ENCODE measurements around a stretch of chr22.

DNA sequence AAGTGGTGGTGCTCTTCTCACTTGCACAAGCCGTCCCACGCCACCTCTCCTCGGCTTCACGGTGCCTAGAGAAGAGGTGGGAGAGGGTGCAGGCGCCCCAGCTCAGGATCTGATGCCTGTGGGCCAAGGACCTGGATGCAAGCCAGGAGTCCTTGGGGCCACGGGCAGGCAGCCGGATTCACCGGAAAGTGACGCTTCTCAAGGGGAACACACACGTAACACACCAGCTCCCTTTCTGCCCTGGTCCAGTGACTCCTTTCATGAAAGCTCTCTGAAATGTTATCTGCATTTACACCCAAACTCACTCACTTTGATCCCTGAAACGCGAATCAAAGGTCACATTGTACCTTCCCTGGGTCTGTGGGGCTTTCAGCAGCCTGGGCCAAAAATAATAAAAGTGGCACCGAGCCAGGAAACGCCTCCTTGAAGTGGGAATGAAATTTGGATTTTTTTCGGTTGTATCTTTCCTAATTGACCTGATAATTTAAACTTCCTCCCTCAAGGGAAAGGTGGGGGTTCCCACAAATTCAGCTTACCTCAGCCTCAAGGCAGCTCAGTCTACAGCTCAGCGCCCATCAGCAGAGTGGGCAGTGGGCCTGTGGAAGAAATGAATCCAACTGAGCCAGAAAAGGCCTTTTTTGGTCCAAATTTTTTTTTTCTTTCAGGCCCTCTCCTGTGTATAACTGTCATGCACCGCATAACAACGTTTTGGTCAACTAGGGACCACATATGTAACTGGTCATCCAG, 1.2 kb upstream of the GNB1L start:
- PRO-cap: no peak

DNA sequence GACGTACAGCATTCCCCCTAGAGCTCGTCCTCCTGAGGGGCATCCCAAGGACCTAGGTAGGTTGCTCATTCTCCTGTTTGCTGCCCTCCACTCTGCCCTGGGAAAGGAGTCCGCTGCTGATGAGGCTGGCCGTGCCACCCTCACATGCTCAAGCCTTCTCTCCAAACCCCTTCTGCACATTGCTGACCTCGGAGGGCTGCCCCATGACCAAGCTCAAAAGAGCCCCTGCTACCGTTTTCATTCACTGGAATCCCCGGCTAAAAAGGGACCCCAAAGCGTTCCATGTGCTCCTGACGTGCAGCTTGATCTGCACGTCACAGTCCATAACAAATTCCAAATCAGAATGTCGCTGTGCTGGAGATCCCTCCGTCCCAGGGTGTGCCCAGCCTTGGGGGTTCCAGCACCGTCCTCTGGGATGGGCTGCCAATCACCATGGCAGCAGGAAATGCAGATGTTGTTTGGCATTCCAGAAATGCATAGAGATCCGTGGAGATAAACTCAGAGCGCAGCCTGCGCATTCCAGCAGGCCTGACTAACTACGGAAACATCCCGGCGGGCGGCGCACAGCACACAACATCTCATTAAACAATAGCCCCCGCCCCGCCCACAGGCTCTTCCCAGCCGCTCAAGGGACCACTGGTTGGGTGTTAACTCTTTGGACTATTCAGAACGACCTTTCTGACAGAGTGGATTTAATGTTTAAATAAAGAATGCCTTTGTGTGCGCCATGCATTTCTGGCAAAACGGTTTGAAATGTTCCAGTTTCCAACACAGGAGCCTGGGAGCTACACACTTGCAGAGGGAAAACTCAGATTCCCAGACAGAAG, 26.4 kb upstream of the GNB1L start:
- PRO-cap: no peak

DNA sequence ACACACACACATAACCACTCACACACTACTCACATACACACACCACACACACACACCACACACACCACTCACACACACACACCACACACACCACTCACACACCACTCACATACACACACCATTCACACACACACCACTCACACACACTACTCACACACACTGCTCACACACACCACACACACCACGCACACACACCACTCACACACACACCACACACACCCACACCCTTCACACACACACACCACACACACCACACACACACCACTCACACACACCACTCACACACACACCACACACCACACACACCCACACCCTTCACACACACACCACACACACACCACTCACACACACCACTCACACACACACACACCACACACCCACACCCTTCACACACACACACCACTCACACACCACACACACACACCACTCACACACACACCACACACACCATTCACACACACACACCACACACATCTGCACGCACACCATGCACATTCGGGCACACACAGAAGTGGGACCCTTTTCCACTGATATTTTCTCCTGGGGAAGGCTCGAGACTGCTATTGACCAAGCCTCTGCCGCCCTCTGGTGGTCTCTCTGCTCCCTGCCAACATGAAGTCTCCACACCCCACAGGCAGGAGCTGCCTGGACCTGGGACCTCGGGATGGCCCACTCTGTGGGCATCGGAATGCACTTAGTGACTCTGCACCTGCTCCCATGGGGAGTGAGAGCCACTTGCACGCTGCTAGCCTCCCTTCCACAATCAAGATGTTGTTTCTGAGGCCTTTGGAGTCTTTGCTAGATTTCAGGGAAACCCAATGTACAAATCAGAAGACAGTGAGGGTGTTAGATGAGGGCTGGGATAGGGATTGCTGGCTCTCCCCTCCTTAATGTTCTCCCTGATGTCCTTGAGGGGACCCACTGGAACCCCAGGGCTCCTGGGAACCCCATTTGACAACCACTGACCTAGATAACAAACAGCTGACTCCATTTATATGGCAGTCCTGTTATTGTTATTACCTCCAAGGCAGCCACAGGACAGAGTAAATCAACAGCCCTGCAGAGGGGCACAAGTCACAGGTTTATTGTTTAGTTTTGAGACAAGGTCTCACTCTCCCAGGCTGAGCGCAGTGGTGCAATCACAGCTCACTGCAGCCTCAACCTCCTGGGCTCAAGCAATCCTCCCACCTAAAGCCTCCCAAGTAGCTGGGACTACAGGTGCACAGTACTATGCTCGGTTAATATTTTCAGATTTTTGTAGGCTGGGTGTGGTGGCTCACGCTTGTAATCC, 31.6 kb upstream of the COMT start:
- PRO-cap: no peak

GRCh38 chr22:19935683-19936396, 5.7 kb upstream of the COMT start:
- PRO-cap: no peak

GRCh38 chr22:19943509-19944383, 2.1 kb upstream of the TXNRD2 start:
- PRO-cap: no peak

DNA sequence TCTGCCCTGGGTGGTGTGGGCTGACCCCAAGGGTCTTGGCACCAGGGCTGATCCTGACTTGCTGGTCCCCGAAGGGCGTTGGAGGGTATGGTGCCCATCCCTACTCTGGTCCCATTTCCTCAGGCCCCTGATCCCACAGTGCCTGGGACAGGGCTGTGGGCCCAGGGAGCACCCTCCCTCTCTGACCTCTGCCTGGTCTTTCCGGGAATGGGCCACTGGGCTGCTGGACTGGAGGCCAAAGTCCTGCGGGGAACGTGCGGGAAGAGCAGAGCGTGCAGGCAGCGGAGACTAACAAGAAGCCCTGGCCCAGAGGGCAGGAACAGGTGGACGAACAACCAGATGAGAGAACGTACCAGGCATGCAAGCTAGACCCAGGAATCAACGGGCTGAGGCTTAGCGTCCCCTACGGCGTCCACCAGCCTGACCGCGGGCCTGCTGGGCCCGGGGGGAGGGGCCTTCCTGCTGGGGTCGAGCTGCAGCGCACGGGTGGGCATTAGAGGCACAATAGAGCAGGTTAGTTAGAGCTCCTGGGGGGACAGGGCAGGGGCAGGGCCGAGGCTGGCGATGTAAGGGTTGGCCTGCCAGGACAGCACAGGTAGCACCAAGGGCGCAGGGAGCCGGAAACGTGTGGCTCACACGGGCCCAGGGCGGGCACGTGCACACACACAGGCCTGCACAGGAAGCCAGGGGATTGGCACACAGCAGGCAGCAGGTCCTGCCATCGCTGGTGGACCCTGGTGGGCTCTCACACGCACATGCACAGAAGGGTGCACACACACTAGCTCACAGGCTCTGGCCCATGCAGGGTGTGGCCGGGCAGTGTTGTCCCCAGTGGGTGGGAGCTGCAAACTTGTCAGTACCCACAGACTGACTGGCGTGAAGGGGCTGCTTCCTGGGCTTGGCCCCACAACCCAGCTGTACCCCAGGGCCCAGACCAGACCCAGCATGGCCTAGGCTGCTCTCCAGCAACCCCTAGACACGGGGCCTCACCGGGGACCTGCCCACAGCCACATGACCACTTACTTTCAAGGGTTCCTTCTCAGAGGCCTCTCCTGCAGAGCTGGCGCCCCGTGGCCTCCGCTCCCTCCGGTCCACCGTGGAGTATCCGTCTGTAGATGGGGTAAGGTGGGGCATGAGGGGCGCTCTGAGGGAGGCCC, 29.6 kb upstream of the TXNRD2 start:
- PRO-cap: no peak

DNA sequence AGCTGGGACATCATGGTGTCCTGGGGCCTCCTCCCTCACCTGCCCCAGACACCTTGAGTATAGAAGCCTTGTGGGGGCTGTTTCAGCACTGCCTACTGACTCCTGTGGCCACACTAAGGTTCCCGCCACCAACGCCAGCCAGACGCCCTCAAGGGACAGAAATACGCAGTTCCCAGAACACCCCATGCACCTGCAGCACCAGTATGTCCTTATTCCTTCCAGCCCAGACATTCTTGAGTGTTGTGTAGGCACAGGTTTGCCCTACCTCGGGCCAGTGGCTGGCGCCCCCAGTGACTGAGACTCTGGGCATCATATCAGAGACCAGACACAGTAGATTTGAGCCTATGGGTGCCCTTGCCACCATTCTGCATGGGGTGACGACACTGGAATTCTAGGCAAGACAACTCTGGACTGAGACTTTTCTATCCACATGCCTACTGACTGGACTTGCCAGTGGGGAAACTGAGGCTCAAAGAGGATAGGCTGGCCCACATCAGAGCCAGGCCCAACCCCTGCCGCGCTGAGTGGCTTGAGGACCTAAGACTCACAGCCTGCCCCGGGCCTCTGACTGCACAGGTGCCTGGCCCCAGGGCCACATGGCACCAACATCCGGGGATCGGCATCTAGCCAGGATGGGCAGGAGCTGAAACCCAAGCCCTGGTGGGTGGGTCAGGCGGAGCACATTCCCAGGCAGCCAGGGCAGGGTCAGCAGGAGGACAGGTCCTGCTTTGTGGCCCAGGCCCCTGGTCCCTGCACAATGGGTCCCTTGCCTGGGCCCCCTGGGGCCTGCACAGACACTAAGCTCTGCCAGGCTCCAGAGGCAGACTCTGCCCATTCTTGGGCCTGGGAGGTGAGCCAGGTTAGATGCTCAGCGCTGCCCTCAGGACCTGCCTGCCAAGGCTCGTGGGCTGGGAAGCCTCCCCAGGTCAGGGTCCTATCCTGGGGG, 33.8 kb downstream of the ARVCF start:
- PRO-cap: no peak

DNA sequence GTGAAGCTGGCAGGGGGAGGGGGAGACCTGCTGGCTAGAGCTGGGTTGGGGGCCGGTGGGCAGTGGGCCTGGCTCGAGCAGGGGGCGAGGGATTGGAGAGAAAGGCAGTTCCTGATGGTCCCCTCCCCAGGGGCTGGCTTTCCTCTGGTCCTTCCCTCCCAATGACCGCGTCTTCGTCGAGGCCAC, 12.0 kb downstream of the TANGO2 start:
- PRO-cap: no peak

DNA sequence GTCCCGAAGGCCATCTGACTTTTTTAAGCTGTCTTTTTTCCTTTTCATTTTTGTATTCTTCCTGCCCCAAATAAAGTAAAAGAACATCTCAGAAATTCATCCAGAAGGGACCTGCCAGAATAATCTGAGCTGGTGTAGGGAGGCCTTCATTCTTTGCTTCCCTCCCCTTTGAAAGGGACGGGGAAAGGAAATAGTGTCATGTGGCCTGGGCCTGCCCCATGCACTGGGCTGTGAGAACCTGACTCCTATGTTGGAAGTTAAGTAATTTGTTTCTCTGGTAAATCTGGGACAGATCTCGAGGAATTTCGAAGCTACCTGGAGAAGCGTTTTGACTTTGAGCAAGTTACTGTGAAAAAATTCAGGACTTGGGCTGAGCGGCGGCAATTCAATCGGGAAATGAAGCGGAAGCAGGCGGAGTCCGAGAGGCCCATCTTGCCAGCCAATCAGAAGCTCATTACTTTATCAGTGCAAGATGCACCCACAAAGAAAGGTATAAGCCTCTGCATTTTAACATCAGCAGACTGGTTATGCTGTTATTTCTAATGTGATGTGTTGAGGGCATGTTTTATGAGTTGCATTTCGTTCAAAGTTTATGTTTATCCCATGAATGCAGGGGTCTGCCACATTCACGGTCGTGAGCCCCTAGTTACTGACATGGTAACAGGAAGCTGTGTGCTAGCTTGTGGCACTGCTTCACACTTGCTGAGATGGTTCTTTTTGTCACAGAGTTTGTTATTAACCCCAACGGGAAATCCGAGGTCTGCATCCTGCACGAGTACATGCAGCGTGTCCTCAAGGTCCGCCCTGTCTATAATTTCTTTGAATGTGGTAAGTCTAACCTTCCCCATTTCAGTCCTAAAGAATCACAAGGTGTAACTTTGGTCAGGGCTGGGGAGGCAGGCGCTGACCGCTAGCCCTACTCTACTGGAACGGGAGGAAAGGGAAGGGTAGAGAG, 11.4 kb downstream of the DGCR8 start:
- PRO-cap: no peak

DNA sequence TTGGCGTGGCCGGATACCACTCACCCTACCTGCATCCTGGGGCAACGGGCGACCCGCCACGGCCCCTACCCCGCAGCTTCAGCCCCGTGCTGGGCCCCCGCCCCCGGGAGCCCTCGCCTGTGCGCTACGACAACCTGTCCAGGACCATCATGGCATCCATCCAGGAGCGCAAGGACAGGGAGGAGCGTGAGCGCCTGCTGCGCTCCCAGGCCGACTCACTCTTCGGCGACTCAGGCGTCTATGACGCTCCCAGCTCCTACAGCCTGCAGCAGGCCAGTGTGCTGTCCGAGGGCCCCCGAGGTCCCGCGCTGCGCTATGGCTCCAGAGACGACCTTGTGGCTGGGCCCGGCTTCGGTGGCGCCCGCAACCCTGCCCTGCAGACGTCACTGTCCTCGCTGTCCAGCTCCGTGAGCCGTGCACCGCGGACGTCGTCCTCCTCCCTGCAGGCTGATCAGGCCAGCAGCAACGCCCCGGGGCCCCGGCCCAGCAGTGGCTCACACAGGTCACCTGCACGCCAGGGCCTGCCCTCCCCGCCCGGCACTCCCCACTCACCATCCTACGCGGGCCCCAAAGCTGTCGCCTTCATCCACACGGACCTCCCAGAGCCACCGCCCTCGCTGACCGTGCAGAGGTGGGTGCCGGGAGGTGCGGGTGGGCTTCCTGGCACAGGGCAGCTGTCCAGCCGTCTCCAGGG, 7.6 kb downstream of the CCDC188 start:
- PRO-cap: no peak

DNA sequence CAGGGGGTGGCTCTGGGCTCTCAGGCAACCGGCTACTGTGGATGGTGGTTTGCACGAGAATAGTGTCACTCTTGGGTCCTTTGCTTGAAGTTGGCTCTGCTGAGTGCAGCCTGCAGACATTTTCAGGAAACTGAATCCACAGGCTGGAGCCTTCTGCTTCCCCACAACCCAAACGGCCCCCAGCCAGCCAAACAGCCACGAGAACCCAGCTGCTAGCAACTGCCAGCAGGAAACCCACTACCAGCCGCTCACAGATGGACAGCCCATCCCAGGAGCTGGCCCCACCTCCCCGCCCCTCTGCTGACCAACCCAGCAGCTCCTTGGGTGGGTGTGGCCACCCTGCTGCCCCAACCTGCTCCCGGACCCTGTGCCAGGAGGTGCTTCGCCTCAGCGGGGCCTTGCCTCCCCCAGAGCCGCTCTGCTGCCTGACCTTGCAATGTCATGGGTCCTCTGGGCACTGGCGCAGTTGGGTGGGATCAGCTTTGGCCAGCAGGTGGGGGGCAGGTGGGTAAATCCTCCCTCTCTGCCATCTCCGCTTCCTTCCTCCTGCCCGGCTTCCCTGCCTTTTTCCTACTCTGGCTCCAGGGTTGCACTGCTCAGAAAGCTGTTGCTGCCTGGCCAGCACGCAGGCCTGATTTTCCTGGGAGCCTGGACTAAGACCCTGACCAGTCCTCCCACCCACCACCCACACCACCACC, 8.3 kb upstream of the CCDC188 start:
- PRO-cap: no peak

GRCh38 chr22:20301045-20301509, 18.8 kb downstream of the DGCR6L start:
- PRO-cap: no peak

DNA sequence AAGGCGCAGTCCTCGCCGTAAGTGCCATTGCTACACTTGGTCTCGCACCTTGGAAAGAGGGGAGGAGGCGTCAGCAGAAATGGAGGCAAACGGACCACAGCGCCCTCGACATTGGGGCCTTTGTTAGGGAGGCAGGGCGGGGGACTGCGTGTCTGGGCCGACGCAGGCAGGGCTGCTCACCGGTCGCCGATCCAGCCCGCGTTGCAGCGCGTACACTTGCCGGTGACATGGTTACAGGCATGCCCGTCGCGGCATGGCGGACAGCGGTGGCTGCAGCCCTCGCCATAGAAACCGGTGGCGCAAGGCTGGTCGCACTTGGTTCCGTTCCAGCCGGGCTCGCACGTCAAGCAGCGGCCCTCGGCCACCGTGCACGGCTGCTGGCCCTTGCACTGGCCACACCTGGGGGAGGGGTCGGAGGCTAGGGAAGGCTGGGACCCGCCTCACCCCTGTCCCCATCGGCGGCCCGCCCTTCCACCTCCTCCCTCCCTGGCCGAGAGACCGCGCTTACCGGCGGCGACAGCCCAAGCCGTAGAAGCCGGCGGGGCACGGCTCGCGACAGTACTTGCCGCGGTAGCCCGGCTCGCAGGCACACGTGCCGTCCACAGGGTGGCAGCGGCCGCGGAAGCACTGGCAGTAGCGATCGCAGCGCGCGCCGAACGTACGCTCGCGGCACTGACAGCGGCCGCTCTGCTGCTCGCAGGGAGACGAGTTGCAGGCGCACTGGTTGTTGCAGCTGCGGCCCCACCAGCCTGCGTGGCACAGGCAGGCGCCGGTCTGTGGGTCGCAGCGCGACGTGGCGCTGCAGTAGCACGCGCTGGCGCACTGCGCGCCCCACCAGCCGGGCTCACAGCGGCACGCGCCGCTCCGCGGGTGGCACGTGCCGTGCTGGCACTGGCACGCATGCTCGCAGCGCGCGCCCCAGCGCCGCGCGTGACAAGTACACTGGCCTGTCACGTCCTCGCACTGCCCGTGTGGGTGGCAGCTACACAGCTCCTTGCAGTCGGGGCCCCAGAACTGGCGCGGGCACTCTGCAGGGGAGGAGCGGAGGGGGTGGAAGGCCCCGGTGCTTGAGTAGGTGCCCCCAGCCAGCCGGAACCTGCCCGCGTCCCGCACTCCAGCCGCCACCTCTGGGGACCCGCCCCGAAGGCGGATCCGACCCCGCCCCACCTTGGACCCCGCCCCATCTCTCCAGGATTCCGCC, 6.7 kb downstream of the SCARF2 start:
- PRO-cap: no peak

DNA sequence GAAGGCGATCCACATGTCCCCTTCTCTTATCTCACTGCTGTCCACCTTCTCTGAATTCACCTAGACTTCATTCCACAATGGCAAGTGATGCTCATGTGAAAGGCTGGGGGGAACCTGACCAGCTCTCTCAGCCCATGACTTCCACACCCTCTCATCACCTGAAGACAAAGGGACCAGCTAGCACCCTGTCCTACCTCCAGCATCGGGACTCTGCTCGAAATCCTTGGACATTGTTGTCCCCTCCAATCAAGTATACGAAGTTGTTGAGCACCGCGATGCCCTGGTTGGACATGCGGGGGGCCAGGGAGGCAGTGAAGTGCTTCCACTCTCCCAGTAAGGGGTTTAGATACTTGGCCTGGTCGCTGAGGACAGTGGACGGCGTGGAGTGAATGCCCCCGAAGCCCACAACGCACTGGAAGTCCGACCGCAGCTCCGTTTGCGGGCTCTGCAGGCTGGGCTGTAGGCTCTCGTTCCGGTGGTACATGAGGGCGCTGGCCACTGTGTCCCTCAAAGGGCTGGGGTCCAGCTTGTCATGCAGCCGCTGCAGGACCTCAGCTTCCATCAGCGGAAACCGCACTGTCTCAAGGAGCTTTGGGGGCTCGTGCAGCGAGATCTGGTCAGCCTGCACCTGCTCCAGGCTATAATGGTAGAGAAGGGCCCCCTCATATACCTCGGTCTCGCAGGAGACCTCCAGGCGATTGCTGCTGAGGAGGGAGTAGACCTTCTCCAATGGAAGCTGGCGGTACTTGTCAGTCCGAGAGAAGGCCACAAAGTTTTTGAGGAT, 27.2 kb upstream of the SCARF2 start:
- PRO-cap: no peak

DNA sequence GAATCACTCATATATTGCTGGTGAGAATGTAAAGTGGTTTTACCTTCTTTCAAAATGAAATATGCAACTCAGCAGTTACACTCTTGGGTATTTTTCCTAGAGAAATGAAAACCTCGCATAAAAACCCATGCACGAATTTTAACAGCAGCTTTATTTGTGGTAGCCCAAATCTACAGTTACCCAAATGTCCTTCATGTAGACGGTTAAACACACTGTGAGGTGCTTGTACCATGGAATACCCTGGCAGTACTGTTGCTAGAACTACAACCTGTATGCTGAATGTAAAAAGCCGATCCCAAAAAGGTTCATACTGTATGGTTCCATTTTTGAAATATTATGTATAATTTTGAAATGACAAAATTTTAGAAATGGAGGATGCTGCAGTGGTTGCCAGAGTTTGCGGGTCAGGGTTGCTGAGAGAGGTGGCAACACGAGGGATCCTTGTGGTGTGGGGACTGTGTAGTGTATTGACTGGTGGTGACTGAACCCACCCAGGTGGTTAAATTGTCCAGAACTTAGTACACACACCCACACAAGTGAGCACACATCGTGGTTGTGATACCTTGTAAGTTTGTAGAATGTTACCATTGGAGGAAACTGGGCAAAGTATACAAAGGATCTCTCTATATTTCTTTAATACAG, 55.8 kb downstream of the MED15 start:
- PRO-cap: no peak

- PRO-cap: no peak
These were observed 9.8 kb downstream of the SERPIND1 start for GRCh38 chr22:20783723-20784157.

GRCh38 chr22:20801754-20802113, 27.8 kb downstream of the SERPIND1 start:
- PRO-cap: no peak

- PRO-cap: no peak
These were observed 26.6 kb downstream of the SNAP29 start for GRCh38 chr22:20885226-20886062.

DNA sequence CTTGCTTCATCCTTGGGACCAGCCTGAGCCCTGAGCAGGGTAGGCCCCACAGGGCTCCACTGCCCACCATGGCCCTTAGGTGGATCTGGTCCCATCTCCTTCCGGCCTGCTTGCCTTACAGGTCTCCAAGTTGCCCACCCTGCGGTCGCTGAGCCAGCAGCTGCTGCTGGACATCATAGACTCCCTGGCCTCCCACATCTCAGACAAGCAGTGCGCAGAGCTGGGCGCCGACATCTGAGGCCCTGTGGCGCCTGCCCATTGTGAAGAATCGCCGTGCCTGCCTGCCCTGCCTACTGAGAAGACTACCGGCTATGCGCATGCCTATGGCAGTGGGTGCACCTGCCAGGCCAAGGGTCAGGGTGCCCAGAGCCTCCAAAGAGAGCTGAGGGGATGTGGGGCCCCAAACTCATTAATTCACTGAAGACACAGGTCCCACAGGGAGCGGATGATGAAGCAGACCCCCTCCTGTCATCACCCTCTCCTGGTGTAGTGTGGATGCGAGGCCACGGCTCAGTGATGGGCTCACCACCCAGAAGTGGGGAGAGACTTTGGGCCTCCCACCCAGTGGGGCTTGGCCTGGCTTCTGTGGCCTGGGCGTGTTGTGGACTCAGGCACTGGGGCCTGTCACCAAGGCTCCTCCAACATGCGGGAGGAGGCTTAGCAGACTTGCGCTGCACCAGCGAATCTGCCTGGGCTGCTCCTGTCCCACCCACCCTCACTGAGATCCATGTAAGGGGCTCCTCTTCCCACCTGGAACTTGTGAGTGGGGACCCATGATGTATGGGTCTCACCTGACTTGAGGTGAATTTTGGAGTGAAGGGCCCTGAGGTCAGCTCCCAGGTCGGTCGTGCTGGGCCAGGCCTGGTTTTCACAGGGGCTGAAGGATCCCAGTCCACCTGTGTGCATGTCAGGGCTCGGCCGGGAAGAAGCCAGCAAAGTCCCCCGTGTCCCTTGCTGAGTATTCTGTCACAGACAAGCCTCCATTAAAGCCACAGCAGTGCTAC, 4.5 kb downstream of the THAP7 start:
- PRO-cap: no peak

DNA sequence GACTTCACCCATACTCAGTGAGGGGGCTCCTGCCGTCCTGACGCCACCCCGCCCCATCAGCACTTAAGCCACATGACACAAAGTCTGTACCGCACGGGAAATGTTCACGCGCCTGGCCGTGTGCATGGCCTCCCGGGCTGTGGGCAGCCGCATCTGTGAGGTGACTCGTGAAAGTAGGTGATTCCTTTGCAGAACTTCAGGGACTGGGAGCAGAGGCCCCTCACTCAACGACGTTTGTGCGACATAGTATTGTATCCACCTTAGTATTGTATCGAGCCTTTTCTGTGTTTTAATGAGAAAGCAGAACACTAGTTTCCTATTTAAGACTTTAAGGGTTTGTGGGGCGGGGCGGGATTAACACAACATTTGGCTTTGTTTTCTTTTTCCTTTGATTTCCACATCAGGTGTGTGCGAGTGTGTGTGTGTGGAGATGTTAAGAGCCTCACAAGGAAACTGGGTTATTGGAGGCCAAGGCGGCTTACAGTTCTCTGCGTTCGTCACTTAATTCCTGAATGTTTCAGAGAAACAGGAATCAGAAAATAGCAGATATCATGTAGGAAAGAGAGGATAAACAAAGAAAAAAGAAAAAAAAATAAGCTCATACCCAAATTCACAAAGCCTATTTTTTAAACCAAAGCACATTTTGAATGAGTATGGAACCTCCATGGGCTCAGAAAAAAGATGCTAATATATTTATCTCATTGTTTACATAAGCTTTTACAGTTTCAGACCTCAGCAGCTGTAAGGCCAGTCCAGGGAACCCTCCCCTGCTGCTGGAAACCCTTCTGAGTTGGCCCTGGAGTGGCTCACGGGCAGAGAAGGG, 18.1 kb upstream of the TMEM191C start:
- PRO-cap: no peak

All from pulmonary artery (tissue), 1 donor.